ENCODE measurements around the gene MYO7B.

GRCh38 chr2:127419275-127419888 lies 1.2 kb downstream of the PROC start:
- PRO-cap = no peak

DNA sequence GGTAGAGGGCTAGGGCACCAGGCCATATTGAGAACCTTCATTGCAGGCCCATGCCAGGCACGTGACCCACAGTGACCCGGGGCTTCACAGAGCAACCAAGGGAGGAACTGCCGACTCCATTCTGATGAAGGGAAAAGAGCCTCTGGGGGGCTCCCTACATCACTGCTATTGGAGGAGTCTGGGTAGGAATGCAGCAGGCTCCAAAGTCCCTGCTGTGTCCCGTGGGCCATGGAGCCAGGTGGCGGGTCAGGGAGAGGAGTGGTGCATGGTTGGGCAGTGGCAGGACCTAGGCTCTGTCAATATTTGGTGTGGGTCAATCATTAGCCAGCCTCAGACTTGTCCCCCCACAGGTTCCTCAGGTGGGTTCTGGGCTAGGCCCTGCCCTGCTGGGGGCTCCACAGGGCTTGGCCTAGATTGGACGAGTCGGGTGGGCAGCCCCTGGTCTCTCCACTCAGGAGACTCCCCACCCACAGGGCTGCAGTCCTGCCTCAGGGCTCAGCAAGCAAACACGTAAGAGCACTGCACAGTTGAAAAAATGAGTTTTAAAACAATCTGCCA lies 20.1 kb downstream of the PROC start:
- PRO-cap = no peak

GRCh38 chr2:127515599-127516483 lies 10.4 kb downstream of the IWS1 start:
- PRO-cap = no peak

GRCh38 chr2:127527070-127527781 lies 937 bp upstream of the IWS1 start:
- PRO-cap = no peak

DNA sequence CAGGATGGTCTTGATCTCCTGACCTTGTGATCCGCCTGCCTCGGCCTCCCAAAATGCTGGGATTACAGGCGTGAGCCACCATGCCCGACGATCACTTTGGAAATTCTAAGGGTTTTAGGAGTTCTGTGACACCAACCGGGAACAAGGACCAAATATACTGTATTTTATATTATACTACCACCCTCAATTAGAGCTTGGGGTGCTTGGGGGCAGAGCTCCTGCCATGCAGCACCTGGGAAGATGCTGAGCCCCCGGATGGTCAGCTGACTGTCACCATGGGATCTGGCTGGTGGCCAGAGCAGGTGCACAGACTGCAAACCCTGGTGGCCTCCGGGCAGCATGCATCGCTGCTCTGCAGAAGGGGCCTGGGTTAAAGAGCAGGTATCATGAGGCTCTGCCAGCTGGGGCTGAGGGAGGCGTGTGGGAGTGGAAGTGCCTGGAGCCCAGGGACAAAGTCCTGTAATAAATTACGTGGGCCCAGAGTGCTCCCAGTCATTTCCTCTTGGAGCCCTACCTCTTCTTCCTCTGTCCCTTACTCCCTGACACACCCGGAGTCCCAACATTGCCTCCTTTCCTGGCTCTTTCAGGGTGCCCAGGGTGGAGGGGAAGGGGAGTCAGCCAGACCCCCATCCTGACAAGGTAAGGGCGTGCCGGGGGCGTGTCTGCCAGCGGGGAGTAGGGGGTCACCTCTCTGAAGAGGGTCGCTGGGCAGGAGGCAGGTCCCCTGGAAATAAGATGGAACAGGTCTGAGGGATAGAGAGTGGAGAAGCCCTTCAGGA lies at the start of gene MYO7B:
Gene MYO7B (plus strand): TSS at position 491 of the 779 bp plus-strand sequence.
- PRO-cap = no peak

- PRO-cap = no peak
Measured at GRCh38 chr2:127641862-127642511, 4.0 kb upstream of the GPR17 start.

GRCh38 chr2:127647380-127648398 lies 1.7 kb downstream of the GPR17 start:
- PRO-cap = no peak

- PRO-cap = no peak
Measured at GRCh38 chr2:127737769-127738703, 36.7 kb downstream of the SFT2D3 start.

GRCh38 chr2:127830788-127831369 lies 19.9 kb upstream of the WDR33 start:
- PRO-cap = no peak

DNA sequence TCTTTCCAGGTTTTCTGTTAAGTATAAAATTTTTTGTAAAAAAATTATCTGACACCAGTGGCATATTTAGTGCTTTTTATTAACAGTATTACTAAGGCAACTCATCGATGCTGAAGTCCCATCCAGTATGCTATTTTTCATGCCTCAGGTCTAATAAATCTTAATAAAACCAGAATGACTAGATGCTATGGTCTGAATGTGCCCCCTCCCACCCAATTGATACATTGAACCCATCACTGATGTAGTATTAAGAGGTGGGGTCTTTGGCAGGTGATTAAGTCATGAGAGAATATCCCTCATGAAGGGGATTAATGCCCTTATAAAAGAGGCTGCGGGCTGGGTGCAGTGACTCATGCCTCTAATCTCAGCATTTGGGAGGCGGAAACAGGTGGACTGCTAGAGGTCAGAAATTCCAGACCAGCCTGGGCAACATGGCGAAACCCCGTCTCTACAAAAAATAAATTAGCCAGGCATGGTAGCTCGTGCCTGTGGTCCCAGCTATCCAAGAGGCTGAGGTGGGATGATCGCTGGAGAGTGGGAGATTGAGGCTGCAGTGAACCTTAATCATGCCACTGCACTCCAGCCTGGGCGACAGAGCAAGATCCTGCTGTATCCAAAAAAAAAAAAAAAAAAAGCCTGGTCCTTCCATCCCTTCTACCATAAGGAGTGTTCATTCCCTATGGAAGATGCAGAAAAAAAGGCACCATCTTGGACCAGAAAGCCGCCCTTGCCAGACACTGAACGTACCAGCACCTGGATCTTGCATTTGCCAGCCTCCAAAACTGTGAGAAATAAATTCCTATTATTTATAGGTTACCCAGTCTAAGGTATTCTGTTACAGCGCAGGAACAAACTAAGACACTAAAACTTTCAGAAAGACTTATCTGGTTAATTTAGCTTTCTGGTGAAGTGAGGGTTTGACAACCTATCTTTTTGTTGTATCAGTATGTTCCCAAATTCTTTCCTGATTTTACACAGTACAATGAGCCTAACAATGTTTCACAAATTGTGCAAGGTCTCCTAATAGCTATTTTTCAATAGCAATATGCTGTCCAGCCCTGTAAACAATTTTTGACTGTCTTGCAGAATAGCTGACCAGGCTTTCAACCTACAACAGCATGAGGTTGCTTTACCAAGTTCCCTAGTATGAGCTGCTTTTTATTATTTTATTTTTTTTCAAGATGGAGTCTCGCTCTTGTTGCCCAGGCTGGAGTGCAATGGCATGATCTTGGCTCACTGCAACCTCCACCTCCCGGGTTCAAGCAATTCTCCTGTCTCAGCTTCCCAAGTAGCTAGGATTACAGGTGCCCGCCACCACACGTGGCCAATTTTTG lies 14.0 kb downstream of the POLR2D start:
- PRO-cap = no peak

- PRO-cap = no peak
Measured at GRCh38 chr2:127847606-127848396, 10.2 kb downstream of the POLR2D start.

DNA sequence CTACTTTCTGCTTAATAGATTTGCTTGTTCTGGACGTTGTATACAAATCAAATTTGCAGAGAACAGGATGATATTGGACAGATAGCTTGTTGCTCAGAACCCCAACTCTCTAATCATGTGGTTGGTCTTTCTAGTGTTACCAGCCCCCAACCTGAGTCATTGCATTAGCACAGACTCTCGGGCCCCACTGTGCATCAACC lies 55.7 kb downstream of the UGGT1 start:
- PRO-cap = no peak

- PRO-cap = no peak
Measured at GRCh38 chr2:128396598-128397059, 78.0 kb upstream of the HS6ST1 start.

DNA sequence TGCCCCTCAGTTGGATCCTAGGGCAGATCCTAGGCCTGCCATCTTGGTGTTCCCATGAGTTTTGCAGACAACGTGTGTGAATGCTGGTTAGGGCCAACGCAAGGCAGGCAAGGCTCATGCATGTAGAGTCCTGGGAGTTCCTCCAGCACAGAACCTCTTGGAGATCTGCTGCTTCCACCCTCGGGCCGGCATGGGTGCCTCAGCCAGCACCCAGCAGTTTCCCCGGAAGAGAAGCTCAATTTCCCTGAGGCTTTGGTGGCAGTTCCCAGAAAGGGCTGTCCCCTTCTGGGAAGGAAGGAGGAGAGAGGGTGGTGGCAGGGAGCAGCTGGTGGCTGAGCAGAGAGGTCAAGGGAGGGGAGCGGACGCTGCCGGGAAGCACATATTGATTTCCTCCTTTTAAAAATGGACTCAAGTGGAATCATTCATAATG lies 127.7 kb upstream of the HS6ST1 start:
- PRO-cap = no peak

DNA sequence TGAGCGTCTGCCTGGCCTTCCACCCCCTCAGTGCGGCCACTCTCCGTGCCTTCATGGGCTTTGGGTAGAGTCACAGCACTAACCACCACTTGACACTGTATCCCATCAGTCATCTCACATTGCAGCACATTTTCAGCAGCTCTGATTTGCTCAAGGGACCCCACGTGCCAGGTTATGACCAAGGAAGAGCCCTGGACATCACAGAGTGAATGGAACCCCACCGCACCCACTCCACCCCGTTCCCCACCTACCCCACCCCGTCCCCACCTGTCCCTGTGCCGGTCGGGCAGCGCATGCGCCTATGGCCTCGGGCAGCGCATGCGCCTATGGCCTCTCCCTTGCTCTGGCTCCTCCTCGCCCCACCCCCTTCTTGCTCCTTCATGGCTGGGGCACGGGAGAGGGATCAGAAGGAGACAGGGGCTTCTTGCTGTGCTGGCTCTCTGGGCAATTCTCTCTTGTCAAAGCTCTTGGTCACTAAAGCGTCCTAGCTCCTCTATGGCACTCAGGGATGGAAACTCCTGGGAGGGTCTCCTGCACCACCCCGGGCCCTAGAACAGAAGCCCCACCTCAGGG lies 371.7 kb upstream of the HS6ST1 start:
- PRO-cap = no peak

DNA sequence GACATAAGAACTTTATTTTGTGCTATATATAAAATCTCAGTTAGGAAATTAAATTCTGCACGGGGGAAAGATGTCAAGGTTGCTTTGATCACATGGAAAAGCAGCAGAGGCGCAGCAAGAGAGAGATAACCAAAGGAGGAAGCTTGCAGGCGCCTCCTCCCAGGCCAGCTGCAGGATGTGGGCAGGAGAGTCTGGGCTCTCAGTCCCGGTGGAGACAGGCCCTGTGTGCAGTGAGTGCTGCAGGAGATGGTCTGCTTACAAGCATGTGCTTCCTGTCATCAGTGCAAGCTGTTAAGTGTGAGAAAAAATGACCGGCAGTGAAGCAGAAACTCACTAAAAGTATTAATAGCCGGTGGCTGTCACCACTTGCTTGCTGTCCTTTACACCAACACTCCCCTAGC lies 435.5 kb upstream of the HS6ST1 start:
- PRO-cap = no peak

DNA sequence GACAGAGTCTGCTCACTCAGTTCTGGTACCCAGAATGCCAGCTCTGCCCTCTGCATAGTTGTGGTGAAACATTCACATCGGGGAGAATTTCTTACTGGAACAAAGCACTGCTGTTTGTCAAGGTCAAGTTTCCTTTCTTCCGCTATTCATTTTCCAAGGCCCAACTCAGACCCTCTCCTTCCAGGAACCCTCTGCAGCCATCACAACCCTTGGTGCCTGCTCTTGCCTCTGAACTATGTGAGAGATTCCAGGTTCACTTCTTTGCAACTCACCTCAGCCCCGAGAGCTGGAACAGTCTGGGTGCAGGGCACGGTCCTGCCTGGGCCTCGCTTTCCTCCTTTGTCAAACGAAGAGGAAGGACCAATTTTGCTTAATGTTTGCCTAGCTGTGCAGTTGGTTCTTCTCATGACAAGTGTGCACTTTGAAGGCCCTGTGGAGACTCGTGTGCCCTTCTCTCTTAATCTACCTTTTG lies 669.9 kb upstream of the HS6ST1 start:
- PRO-cap = no peak

- PRO-cap = no peak
Measured at GRCh38 chr2:129192735-129193547, 786.5 kb upstream of the RAB6C start.

GRCh38 chr2:129334793-129335158 lies 644.7 kb upstream of the RAB6C start:
- PRO-cap = no peak

- PRO-cap = no peak
Measured at GRCh38 chr2:129607101-129607488, 372.4 kb upstream of the RAB6C start.

Data from peritoneum (tissue), 1 donor.